BE2C (cell line): ENCODE results near the genes VPS35L, GPRC5B, REXO5 and NPIPB5.

GRCh38 chr16:19555067-19555831, at the start of gene VPS35L:
VPS35L (plus strand) TSS chr16:19555703.
- RRBS = under 1% methylated on average over 7 of the region's 49 CpGs

GRCh38 chr16:19576169-19576552, 20.7 kb downstream of the VPS35L start:
- RRBS = no CpG with 5 or more reads among the region's 3 CpGs

DNA sequence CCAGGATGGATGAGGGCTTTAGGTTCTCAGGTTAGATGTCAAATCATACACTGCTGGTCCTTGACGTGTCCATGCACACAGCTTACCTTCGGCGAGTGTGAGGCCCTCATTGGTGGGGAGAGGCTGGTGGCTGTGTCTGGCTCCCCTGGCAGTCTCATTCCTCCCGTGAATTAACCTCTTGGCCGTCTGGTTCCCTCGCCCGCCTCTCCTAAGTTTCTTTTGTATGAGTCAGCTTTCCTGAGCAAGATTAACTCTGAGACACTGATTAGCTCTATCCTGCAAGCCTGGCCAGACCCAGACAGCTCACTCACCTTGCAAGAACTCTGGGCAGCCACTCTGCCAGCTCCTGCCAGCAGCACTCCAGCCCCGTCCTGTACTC, 39.8 kb downstream of the VPS35L start:
- RRBS = no CpG with 5 or more reads among the region's 8 CpGs

GRCh38 chr16:19749545-19750037, 31.5 kb downstream of the IQCK start:
- RRBS = no CpG with 5 or more reads among the region's 4 CpGs

GRCh38 chr16:19756932-19757372, 38.9 kb downstream of the IQCK start:
- RRBS = no CpG with 5 or more reads among the region's 3 CpGs

DNA sequence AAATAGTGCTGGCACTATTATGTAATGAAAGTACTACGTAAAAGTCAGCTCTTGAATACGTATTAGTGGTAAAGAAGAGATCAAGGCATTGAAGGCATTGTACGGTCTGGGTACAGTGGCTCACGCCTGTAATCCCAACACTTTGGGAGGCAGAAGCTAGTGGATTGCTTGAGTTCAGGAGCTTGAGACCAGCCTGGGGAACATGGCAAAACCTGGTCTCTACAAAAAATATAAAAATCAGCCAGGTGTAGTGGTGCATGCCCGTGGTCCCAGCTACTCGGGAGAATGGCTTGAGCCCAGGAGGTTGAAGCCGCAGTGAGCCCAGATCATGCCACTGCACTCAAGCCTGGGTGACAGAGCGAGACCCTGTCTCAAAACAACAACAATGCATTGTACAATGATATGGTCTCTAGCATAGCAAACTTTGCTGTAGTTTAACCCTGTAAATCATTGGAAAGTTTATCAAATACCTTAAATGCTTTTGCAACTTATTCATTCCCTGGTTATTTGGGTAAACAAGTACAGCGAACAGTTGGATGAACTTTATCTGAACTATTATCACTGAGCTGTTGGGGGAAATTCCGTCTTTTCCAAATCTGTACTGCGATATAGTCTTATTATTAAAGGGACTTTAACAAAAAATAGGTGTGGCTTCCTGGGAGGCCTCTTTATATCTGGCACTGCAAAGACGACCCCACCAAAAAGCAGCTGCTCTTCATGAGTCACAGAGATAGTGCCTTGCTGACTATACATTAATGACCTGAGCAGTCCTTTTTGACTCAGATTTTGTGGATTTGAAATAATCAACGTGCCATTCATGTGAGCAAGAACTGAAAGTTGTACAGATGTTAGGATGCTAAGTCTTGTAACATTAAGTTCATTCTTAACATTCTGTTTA, 73.5 kb downstream of the GPRC5B start:
- RRBS = no CpG with 5 or more reads among the region's 13 CpGs

- RRBS = 1% methylated on average over 27 of the region's 72 CpGs
Measured at GRCh38 chr16:19884665-19885288, at the start of gene GPRC5B. GPRC5B (minus strand) TSS chr16:19884848.

GRCh38 chr16:19886326-19886712, 1.7 kb upstream of the GPRC5B start:
- RRBS = no CpG with 5 or more reads among the region's 14 CpGs

DNA sequence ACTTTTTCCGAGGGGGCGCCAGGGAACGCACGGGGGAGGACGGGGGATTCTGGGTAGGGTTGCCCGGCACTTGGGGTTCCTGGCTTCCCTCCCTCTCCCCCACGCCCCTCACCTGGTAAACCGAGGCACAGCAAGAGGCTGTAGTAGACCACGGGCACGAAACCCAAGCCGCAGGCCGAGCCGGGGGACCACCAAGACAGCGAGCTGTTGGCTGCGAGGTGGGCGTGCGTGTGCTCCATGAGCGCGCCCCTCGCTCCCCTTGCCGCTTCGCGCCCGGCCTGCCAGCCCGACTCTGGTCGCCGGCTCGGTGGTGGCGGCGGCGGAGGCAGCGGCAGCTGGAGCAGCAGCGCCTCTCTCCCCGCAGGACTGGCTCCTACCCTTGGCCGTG, 318 bp downstream of the GPR139 start:
- RRBS = 5% methylated on average over 10 of the region's 35 CpGs

GRCh38 chr16:20586032-20586525, 9.9 kb upstream of the ACSM2B start:
- RRBS = no CpG with 5 or more reads among the region's 6 CpGs

- RRBS = no CpG with 5 or more reads among the region's 15 CpGs
Measured at GRCh38 chr16:20674929-20675602, 22.4 kb downstream of the ACSM1 start.

- RRBS = no CpG with 5 or more reads among the region's 6 CpGs
Measured at GRCh38 chr16:20738589-20739187, 2.9 kb downstream of the THUMPD1 start.

- RRBS = under 1% methylated on average over 36 of the region's 85 CpGs
Measured at GRCh38 chr16:20805972-20807120, at the start of gene REXO5. REXO5 (plus strand) TSS chr16:20806527.

DNA sequence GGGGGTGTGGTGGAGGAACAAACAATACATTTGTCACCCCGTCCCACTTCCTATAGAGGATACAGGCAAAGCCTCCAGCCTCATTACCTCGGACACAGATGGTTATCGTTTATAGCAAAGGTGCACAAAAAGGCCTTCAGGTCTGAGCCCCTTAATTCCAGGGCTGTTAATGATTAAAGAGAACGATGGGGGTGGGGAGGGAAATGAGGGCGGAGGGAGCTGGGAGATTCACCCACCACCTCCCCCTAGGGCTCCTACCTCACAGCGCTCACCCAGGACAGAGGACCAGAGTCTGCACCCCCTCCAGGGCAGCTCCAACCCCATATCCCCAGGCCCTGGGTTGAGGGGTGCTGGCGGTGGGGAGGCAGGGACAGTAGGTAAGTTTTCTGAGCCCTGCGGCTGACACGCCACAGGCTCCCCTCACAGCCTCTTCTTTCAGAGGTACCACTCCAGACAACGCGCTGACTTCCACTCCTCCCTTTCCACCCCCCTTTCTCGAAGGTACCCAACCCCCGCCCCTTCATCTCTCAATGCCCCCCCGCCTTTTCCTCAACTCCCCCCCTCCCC, 447 bp downstream of the DCUN1D3 start:
- RRBS = no CpG with 5 or more reads among the region's 14 CpGs

DNA sequence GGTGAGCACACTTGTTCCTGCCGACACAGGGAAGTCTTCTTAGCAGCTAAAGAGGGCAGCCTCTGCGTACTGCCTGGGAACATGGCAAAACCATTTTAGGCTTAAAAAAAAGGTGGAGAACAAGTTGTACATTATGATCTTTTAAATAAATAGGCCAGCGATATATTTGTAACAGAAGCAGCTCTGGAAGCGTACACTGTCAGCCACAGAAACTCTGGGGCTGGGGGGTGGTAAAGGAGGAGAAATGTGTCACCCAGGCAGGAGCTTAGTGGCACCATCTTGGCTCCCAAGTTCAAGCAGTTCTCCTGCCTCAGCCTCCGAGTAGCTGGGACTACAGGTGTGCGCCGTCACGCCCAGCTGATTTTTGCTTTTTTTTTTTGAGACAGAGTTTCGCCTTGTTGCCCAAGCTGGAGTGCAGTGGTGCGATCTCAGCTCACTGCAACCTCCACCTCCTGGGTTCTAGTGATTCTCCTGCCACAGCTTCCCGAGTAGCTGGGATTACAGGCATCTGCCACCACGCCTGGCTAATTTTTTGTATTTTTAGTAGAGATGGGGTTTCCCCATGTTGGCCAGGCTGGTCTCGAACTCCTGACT, 82.2 kb upstream of the METTL9 start:
- RRBS = no CpG with 5 or more reads among the region's 13 CpGs

GRCh38 chr16:21521323-21522304, 77.8 kb upstream of the METTL9 start:
- RRBS = no CpG with 5 or more reads among the region's 35 CpGs

DNA sequence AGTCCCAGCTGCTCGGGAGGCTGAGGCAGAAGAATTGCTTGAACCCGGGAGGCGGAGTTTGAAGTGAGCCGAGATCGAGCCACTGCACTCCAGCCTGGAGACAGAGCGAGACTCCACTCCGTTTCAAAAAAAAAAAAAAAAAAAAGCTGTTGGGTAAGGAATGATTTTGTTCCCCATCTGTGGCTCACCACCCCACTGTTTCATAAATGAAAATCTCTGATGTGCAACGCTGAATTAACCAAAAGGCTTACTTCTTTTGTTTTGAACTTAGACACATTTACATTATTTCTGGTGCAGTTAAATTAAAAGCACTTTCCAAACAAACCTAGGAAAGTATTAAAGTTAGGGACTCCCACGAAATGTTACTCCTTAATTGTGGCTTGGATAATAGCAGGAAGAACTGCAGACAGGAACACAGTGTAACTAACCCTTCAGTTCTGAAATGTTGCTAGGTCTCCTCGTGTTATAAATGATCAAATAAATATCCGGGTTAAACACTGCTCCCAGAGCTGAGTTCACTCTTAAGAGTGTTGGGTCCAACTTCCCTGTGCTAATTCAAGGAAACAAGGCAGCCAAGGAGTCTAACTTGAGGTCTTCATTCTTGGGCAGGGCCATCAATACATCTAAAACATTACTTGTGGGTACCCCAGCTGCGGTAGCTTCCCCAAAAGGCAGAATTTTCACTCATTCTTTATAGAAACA, 998 bp upstream of the METTL9 start:
- RRBS = no CpG with 5 or more reads among the region's 12 CpGs

- RRBS = no CpG with 5 or more reads among the region's 9 CpGs
Measured at GRCh38 chr16:22040755-22041666, 33.1 kb downstream of the MOSMO start.

DNA sequence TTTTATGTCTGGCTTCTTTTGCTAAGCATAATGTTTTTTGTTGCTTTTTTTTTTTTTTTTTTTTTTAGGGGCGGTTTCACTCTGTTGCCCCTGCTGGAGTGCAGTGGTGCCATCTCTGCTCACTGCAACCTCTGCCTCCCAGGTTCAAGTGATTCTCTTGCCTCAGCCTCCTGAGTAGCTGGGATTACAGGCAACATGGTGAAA, 28.7 kb downstream of the EEF2K start:
- RRBS = no CpG with 5 or more reads among the region's 1 CpG

DNA sequence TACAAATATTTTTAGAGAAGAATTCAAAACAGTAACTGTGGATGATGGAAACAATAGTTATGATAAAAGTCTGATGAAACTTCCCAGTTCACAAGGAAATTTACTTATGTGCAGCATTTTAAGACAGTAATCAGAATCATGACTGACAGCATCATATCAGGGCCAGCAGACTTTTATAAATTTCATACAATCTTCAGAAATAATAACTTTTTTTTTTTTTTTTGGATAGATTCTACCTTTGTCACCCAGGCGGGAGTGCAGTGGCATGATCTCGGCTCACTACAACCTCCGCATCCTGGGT, at the start of gene NPIPB5:
Gene NPIPB5, plus strand, starts transcription at position 225 of the 301 bp plus-strand sequence.
- RRBS = no CpG with 5 or more reads among the region's 3 CpGs